Colon Carcinoma Metastatic in the Brain (tissue), 2 donors: Measurements from ENCODE around the gene STK25.

DNA sequence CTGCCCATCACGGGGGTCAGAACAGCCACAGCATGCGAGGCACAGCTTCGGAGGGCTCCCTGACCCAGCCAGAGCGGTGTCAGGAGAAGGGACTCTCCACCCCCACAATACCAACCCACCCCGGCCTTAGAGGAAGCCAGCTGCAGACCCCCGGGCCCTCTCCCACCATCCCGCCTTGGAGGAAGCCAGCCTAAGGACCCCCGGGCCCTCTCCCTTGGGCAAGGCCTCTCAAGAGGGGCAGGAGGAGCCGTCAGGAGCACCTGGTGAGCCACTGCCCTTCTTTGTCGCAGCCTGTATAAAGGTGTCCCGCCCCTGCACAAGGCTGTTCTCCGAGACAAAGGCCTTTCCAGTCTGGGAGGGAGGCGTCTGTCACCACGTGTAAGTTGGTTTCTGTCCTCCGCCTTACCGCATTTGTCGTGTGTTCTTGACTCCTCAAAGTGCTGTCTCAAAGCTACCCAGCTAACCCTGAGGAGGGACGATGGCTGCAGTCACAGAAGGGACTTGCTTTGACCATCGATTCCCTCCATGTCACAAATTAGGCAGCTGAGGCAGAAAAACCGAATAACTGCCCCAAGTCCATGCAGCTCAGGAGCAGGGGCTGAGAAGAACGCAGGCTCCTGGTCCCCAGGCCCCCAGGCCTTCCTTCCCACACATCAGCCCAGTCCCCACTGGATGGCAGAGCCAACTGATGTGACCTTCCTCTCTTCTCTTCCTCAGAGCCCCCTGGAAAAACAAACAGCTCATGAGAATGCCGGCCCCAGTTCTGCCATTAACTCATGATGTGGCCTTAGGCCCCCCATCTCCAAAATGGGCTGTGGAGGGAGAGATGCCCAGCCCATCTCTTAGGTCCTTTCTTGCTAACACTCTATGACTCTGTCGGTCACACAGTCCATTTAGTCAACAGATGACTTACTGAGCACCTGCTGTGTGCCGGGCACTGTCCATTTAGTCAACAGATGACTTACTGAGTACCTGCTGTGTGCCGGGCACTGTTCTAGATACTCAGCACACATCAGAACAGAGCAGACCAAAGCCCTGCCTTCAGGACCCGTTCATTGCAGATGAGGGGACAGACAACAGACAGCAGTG is 19.8 kb downstream of the MTERF4 start:
- PRO-cap, 2 experiments: peak in 1 of 2 experiments; most common minus-strand start position 293 of the sequence (in 1)

- PRO-cap, 2 experiments: no peak in any of the 2 experiments
These were observed 30.1 kb downstream of the ANO7 start for GRCh38 chr2:241218493-241219095.

- PRO-cap, 2 experiments: peak in 1 of 2 experiments; most common plus-strand start chr2:241273073 (in 1); most common minus-strand start chr2:241272861 (in 1)
These were observed 42.8 kb downstream of the HDLBP start for GRCh38 chr2:241272272-241273377.

- PRO-cap, 2 experiments: no peak in any of the 2 experiments
These were observed 16.6 kb downstream of the FARP2 start for GRCh38 chr2:241372383-241373474.

DNA sequence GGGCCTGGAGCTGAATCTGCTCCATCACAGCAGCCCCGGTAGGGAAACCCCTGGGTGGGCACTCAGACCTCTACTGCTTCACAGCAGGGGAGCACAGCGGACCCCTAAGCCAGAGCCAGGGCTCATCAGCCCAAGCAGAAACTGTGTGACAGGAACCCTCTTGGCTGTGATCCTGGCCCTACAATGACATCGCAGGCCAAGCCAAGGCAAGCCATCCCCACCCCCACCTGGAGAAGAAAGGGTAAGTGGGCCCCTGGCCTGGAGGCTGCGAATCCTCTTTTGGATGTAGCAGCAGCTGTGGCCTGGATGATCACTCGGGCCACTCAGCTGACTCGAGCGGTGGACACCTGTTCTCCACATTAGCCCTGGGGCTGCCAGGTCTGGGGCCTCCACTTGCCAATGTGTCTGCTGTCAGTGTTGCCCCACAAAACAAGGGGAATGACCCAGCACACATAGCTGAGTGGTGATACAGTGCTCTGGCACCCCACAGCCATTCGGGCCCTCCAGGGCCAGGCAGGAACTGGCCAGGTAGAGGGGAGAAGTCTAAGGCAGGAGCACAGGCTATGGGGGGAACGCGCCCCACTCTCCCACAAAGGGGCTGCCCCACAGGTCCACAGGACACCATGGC is 2.7 kb downstream of the STK25 start:
- PRO-cap, 2 experiments: no peak in any of the 2 experiments

DNA sequence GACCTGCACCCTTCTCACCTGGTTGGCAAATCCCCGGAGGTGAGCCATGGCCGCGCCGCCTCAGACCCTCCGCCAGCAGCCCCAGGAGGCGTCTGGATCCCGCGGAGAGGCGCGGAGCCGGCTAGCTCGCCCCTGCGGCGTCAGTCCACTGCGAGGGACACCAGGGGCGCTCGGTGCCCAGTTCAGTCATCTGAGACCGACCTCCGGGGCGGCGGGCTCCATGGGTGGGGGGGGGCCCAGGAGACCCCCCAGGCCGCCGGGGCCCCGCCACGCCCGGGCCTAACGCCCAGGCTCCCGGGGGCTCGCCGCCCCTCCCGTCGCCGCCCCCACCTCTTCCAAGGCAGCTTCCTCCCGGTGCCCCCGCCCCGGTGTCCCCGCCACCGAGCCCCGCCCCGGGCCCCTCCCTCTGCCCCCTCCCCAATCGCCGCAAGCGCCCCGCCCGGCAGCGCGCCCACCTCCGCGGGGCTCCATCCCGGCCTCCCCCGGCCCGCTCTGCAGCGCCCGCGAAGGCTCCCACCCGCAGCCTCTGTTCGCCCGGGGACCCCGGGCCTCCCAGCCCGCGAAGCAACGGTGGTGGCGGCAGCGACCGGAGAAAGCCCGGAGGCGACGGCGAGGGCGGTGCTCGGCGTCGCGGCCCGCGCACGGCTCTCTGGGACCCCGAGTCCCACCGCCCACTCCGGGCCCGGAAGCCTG is at the start of gene STK25:
STK25 (minus strand) TSS at position 597 of the 693 bp plus-strand sequence.
- PRO-cap, 2 experiments: peak in 2 of 2 experiments; most common minus-strand start position 597 of the sequence (in 2)

DNA sequence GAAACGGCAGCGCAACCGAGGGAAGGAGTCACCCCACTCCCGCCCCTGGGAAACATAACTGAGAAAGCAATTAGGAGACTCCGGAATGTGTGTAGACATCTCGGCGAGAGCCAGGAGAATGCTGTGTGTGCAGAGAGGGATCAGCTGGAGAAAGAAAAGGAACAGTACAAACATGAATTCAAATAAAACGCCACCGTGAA is 13.4 kb upstream of the BOK start:
- PRO-cap, 2 experiments: no peak in any of the 2 experiments

DNA sequence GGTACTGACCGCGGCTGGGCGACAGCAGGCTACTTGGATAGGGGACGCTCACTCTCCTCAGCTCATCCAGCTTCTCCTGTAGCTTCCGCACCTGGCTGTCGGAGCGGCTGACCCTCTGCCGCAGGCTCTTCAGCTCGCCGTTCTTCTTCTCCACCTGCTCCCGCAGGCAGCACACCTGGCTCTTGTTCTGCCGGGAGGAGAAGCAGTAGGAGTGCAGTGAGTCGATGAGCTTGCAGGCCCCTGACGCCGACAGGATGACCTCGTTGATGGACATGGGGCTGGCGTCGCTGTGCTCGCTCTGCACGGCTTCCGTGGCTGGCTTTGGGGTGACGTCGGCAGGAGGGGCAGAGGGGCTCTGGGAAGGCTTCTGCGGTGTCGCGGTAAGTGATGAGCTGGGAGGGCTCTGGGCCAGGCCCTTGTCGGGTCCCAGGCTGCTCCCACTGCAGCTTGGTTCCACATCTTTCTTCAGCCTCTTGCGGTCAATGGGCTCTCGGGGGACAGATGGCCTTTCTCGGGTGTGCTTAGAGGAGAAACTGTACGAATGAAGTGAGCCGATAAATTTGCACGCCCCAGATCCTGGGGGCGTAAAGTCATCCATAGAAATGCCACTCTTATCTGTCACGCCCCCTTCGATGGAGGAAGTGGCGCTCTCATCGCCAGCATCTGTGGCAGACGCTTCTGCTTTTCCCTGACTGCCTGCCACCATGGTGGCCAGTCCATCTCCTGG is 3.9 kb downstream of the THAP4 start:
- PRO-cap, 2 experiments: no peak in any of the 2 experiments

- PRO-cap, 2 experiments: no peak in any of the 2 experiments
These were observed 8.4 kb downstream of the NEU4 start for GRCh38 chr2:241817279-241817908.

GRCh38 chr2:241821350-241821905 is 12.4 kb downstream of the NEU4 start:
- PRO-cap, 2 experiments: no peak in any of the 2 experiments

GRCh38 chr2:241854697-241855282 is 3.9 kb downstream of the PDCD1 start:
- PRO-cap, 2 experiments: no peak in any of the 2 experiments

GRCh38 chr2:241863089-241864223 is 4.8 kb upstream of the PDCD1 start:
- PRO-cap, 2 experiments: no peak in any of the 2 experiments

GRCh38 chr2:241925910-241926435 is 25.7 kb upstream of the FAM240C start:
- PRO-cap, 2 experiments: no peak in any of the 2 experiments

DNA sequence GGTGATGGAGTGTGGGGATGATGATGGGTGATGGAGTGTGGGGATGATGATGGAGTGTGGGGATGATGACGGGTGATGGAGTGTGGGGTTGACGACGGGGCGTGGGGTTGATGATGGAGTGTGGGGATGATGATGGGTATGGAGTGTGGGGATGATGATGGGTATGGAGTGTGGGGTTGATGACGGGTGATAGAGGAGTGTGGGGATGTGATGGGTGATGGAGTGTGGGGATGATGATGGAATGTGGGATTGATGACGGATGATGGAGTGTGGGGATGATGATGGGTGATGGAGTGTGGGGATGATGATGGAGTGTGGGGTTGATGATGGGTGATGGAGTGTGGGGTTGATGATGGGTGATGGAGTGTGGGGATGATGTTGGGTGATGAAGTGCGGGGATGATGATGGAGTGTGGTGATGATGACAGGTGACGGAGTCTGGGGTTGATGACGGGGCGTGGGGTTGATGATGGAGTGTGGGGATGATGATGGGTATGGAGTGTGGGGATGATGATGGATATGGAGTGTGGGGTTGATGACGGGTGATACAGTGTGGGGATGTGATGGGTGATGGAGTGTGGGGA is 68.9 kb upstream of the FAM240C start:
- PRO-cap, 2 experiments: no peak in any of the 2 experiments